Metastatic Liver Carcinoma in the Adrenal Gland (tissue), 2 donors: ENCODE results near the gene TNN.

GRCh38 chr1:174077716-174078230, 55.6 kb upstream of the RC3H1 start:
- PRO-cap, 2 experiments = no peak in any of the 2 experiments

DNA sequence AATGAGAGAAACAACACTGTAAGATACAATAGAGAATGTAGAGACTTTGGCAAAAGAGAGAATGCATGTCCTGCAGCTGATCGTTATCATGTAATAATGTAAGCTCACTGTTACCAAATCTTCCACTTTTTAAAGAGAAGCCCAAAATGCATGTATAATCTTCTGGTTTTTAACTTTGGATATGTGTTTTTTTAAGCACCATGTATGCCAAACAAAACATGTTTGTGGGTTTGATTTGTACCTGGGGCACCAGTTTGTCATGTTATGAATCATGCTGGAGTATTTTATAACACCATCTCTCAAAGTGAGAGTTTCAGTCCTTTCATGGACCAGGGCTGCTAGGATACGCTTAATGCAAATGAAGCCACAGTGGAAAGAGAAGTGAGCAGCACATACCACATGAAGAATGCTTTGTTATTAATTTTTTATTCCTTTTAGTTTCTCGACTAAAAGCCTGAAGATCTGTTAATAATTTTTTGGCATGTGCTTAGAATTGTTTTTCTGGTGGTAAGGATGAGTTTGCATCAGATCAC, 2.2 kb upstream of the RABGAP1L start:
- PRO-cap, 2 experiments = no peak in any of the 2 experiments

DNA sequence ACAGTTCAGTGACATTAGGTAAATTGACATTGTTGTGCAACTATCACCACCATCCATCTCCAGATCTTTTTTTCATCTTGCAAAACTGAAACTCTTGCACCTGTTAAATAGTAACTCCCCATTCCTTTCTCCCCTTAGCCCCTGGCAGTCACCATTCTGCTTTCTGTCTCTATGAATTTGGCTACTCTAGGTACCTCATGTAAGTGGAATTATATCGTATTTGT, 227.2 kb upstream of the CACYBP start:
- PRO-cap, 2 experiments = no peak in any of the 2 experiments

- PRO-cap, 2 experiments = no peak in any of the 2 experiments
These were observed 124.4 kb upstream of the CACYBP start for GRCh38 chr1:174875203-174875803.

- PRO-cap, 2 experiments = no peak in any of the 2 experiments
These were observed at the start of gene TNN for GRCh38 chr1:175067596-175068031. TSS of gene TNN (plus strand) at chr1:175067833.

DNA sequence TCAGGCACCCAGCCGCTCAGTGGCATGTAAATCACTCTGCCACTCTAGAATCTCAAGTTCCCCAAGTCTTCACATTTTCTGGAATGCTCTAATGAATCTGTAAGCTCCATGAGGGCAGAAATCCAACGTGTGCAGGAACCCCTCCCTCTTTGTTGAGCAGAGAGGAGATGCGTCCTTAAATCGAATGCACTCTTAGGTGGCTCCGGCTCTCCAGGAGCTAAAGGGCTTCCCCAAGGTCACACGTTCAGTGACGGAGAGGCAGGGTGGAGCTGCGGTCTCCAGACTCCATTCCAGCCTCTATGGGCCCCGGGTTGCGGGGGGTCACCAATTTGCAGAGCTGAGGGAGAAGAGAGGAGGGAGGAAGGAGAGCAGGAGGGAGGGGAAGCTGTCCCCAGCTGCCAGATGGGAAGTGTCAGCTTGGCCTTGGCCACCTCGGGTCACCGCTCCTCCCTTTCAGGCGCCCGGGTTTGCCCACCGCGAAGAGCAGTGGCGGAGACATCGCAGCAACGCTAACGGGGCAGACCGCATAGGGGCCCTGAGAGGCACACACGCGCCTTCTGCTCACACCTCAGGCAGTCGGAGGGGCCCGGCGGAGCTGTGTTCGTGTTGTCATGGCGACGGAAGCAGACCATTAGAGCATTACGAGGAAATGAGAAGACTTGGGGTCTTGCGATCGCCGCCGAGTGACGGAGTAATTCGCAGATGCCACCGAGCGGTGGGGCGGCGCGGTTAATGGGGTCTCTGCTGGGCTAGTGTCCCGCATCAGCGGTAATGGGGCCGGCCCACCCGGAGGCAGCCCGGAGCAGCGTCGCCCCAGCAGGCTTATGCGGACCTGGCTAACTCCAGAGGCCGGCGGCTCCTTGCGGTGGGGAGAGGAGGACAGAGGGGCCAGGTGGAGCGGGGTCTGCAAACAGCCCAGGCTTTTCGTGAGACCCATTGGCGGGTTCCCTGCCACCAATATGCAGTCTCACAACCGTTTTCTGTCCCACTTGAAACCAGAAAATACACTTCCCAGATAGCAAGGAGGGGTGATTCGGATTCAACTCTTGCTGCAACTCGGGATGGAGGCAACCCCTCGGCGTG, 144.2 kb downstream of the TNR start:
- PRO-cap, 2 experiments = no peak in any of the 2 experiments

- PRO-cap, 2 experiments = no peak in any of the 2 experiments
These were observed 97.4 kb upstream of the TNR start for GRCh38 chr1:175840779-175841161.

GRCh38 chr1:176066158-176066624, 140.9 kb downstream of the COP1 start:
- PRO-cap, 2 experiments = no peak in any of the 2 experiments

DNA sequence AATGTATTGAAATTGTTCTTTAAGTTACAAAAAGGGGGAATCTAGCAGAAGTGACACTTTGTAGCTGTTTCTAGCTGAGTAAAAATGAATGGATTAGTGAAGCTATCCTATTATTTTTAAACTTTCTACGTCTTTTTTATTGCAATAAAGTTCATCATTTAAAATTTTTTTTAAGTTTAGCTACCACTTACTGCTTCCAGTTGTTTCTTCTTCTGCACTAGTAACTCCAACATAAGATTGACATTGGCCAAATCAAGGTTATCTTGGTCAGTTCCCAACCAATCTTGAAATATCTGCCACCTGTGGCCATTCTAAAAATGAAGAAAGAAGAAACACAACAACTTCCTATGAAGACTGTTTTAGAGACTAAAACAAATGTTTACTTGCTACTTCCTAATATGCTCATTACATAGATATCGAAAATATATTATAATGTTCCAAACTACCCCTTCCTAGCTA, 44.4 kb downstream of the COP1 start:
- PRO-cap, 2 experiments = no peak in any of the 2 experiments

- PRO-cap, 2 experiments = no peak in any of the 2 experiments
These were observed 85.7 kb downstream of the BRINP2 start for GRCh38 chr1:177256418-177256924.

DNA sequence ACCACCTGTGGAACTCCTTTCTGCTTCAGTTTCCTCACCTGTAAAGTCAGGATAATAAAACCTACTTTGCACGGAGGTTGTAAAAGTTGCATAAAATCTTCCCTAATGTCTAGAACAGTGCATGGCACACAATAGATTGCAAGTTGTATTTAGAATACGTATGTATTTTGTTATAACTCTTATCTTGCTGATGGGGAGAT, 226.8 kb downstream of the SEC16B start:
- PRO-cap, 2 experiments = no peak in any of the 2 experiments

GRCh38 chr1:177968821-177969696, 799 bp downstream of the SEC16B start:
- PRO-cap, 2 experiments = peak in 2 of 2 experiments; most common plus-strand start chr1:177969281 (in 1); most common minus-strand start chr1:177969188 (in 1)

DNA sequence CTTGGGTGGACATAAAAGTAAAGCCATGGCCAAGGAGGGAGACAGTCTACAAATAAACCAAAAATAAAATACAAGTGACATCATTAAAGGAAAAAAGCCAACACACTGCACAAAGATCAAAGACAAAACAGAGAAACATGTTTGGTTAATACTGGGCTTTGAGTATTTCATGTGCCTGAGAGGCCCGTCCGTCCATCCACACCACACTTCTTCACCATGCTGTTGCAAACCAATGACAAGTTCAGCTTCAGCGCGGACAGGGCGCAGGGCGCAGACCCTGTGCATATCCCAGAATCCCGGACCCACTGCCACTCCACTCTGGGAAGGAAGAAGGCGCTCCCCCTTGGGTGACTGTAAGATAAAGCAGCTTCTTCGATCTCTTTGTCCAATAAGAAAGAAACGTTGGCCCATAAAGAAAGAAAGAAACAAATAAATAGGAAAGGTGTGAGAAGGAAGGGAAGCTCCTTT, 836 bp upstream of the RASAL2 start:
- PRO-cap, 2 experiments = peak in 1 of 2 experiments; most common plus-strand start position 244 of the sequence (in 1)

DNA sequence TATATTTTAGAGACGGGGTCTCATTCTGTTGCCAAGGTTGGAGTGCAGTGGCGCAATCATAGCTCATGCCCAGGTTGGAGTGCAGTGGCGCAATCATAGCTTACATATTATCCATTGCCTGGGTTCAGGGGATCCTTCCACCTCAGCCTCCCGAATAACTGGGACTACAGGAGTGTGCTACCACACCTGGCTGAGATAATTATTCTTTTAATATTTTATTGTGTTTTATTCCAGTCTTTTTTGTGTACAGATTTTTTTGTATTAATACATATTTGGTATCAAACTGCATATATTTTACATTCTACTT, 8.4 kb downstream of the RASAL2 start:
- PRO-cap, 2 experiments = peak in 2 of 2 experiments; most common plus-strand start position 153 of the sequence (in 2)

- PRO-cap, 2 experiments = no peak in any of the 2 experiments
These were observed 83.2 kb downstream of the RASAL2 start for GRCh38 chr1:178176983-178177679.

- PRO-cap, 2 experiments = no peak in any of the 2 experiments
These were observed 54.0 kb downstream of the CLEC20A start for GRCh38 chr1:178442798-178443141.

GRCh38 chr1:178542473-178543295, 29.8 kb downstream of the TEX35 start:
- PRO-cap, 2 experiments = peak in 2 of 2 experiments; most common plus-strand start chr1:178542930 (in 1); most common minus-strand start chr1:178542587 (in 1)

DNA sequence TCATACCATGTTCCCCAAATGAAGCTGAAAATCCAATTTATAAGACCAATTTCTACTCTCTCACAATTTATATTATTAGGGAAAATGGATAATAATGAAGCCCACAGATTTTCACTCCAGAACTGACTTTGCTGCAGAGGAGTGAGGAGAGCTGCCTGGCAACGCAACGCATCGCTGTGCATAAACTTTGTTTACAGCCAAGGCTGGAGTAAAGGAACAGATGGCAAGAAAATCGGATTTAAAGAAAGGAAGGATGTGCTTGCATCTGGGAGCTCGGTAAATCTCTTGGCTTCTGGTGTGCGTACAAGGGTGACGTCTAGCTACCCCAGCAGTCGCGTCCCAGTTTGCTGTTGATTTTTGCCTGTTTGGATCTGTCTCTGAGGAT, 73.4 kb upstream of the RALGPS2 start:
- PRO-cap, 2 experiments = no peak in any of the 2 experiments

- PRO-cap, 2 experiments = no peak in any of the 2 experiments
These were observed 60.8 kb upstream of the RALGPS2 start for GRCh38 chr1:178664239-178664592.

DNA sequence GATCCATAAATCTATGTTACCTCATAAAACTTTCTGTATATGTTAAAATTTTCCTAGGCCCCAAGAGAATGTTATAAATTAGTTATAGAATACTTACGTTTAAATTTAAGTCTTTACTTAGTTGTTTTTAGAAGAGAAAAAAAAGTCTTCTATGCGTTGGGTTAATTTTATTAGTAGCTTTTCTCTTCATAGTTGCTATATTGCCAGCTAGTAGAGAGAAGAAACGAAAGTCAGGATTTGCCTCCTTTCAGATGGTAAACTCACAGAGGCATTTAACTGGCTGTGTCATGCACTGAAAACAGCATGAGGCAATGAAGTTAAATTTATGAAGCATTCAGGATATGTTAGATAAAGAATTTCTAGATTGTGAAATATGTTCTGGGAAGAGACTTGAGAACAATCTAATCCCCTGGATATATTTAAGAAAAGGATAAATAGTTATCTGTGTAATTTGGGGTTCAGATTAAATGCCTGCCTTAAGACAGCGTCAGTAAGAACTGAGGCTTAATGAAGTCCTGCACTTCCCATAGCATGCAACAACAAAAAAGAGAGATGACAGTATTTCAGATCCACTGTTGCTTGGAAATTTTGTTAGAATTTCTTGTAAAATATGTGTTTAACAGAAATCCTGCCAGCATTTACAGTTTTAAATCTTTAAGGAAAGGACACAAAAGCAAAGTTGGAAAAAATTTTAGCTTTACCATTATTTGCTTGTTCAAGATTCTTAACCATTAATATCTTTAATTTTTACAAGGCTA, 1.7 kb downstream of the ANGPTL1 start:
- PRO-cap, 2 experiments = no peak in any of the 2 experiments